Epithelial cell of alveolus of lung (primary cell): ENCODE results near the gene MDM1.

GRCh38 chr12:66127704-66128034 lies 2.9 kb downstream of the LLPH start:
- RAMPAGE, long total RNA, result no peak
- RRBS, result no CpG with 5 or more reads among the region's 1 CpG

DNA sequence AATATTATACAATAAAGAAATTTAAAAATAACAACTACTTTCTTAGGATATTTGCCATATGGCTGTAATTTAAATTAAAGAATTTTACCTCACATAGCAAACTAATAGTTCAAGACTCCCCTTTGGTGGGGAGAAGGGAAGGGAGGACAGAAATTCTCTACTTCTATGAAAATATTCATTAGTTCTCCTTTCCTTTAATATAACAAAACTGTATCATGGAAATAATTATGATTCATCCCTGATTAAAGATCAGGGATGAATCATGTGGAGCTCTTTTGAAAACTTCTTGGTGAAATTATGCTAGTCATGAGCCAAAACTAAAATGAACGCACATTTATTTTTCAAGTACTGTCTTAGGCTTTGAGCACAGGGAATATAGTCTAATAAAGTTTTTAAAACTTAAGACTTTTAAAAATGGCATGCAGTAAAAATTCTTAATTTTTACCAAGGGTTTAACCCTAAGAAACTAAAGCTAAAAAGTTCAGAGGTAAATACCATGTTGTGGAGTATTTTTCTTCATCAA lies 17.1 kb downstream of the TMBIM4 start:
- RAMPAGE, long total RNA, result no peak
- RRBS, result no CpG with 5 or more reads among the region's 1 CpG

DNA sequence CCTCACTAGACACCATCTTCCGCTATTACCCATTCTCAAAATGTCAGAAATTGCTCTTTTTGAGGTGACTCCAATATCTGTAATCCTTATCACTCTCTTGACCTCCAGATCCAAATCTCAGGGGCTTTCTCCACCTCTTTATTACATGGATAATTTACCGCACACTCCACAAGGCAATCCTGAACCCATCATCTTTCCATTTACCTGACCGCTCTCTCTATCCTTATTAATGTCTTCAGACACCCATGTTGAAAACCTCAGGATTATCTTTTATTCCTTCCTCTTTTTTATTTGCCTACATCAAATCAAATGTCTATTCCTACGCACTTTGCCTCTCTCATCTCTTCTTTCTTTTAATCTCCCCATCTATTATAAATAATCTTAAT lies 237.7 kb upstream of the CAND1 start:
- RAMPAGE, long total RNA, result no peak
- RRBS, result no CpG with 5 or more reads among the region's 4 CpGs

- RAMPAGE, long total RNA, result no peak
- RRBS, result no CpG with 5 or more reads among the region's 24 CpGs
These were observed 1.3 kb upstream of the DYRK2 start for GRCh38 chr12:67647049-67647804.

- RAMPAGE, long total RNA, result no peak
- RRBS, result no CpG with 5 or more reads among the region's 6 CpGs
These were observed 25.9 kb downstream of the DYRK2 start for GRCh38 chr12:67674317-67675062.

- RAMPAGE, long total RNA, result no peak
- RRBS, result no CpG with 5 or more reads among the region's 6 CpGs
These were observed 45.4 kb downstream of the DYRK2 start for GRCh38 chr12:67693785-67694513.

GRCh38 chr12:67990849-67991740 lies 168.4 kb downstream of the IFNG start:
- RAMPAGE, long total RNA, result no peak
- RRBS, result no CpG with 5 or more reads among the region's 9 CpGs

- RAMPAGE, long total RNA, result no peak
- RRBS, result no CpG with 5 or more reads among the region's 5 CpGs
These were observed 16.1 kb upstream of the IFNG start for GRCh38 chr12:68175342-68176238.

DNA sequence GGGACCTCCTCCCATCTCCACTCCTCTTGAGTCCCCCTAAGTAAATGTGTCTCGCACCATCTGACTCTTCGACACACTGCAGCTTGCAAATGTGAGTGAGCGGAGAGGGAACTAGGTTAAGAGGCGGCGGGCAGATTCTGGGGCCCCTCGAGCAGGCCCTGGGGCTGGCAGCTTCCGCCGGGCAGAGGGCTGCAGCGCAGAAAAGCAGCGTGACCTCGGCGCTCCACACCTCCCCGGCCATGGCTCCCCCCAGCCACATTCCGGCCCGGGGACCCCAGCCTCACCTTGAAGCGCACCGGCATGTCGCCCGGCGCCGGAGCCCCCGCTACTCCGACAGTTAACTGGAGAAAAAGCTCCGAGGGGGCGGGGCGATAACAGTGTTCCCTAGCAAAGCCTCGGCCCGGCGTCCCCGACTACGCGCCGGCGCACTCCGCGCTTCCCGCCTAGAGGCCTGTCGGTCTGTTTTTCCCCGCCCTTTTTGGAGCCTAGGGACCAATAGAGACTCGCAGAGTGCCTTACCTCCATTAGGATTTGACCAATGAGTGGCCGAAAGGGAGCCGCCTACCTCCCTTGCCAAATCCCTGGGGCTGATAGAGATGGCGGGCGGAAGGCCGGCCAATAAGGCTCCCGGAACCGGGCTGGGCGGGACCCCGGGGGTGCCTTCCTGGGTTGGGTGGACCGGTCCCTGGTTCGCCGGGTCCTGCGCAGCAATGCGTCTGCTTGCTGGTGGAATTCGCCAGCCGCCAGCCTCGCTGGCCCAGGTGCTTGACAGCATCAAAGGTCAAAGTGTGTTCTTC lies at the start of gene MDM1:
Gene MDM1 (minus strand): TSS at position 419 of the 797 bp plus-strand sequence.
- RAMPAGE, long total RNA, result no peak
- RRBS, result under 1% methylated on average over 12 of the region's 57 CpGs

DNA sequence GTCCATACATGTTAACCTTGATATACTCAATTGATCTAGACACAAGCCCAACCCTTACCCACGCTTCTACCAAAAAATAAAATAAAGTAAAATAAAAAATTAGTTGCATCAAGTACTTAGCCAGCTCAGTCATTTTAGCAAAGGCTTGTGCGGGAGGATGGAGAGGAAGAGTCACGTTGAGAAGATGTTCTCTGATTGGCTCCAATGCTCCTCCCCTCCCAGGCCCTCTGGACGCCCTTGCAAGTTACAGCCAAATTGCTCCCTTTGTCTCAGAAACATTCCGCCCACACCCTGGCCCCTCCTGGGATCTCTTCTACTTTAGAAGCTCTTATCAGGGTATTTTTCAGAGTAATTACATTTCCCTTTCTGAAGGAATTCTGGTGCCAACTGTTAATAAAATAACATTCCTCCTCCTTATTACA lies 72.0 kb upstream of the RAP1B start:
- RAMPAGE, long total RNA, result no peak
- RRBS, result no CpG with 5 or more reads among the region's 5 CpGs

- RAMPAGE, long total RNA, result no peak
- RRBS, result no CpG with 5 or more reads among the region's 19 CpGs
These were observed 436 bp downstream of the NUP107 start for GRCh38 chr12:68687159-68687669.

DNA sequence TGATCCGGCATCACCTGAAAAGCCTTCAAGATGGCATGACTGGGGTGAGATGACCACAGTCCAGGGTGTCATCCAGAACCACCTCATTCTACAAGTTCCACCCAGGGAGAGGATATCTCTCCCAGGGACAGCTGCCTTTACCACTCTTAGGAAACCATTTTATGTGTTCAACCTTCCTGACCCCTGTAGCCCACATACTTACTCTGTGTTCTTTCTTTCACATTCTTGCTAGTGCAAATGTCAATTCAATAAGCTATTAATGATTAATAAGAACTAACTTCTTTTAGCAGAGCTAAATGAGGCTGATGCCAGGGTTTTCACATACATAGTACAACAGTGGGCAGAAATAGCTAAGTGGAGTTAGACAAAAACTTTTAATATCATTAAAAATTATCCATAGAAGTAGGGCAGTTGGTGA lies 43.5 kb upstream of the CPM start:
- RAMPAGE, long total RNA, result no peak
- RRBS, result no CpG with 5 or more reads among the region's 1 CpG

- RAMPAGE, long total RNA, result no peak
- RRBS, result no CpG with 5 or more reads among the region's 3 CpGs
These were observed 137.7 kb upstream of the CPSF6 start for GRCh38 chr12:69101691-69102095.

DNA sequence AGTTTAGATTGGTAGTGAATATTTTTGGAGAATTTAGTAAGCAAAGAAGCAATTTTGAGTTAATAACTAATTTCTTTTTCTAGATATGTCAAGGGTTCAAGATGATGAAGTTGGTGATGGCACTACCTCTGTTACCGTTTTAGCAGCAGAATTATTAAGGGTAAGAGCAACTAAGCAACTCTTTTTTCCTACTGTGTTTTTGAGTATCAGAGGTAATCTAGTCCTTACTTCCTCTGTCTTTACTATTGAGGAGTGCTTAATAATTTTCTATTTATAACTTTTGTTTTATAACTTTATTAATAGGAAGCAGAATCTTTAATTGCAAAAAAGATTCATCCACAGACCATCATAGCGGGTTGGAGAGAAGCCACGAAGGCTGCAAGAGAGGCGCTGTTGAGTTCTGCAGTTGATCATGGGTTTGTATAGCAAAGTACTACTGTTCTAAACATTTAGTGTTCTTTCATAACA lies 2.6 kb downstream of the CCT2 start:
- RAMPAGE, long total RNA, result no peak
- RRBS, result no CpG with 5 or more reads among the region's 4 CpGs

DNA sequence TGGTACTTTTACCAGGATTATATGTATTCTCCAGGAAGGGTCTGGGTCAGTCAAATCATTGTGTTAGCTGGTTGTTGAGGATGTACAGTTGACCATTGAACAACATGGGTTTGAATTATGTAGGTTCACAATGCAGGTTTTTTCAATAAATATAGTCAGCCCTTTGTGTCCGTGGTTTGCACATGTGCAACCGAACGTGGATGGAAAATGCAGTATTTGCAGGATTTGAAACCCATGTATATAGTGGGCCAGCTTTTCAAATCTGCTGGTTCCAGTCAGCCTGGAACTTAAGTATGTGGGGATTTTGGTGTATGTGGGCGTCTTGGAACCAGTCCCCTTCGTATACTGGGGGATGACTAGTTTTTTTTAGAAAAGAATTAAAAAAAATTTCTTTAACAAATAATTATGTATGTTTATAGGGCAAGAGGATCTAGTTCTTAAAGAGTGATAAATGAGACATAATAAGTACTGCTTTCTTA lies 4.8 kb downstream of the CCT2 start:
- RAMPAGE, long total RNA, result no peak
- RRBS, result no CpG with 5 or more reads among the region's 5 CpGs

GRCh38 chr12:69818970-69819988 lies 5.7 kb upstream of the MYRFL start:
- RAMPAGE, long total RNA, result no peak
- RRBS, result no CpG with 5 or more reads among the region's 5 CpGs

DNA sequence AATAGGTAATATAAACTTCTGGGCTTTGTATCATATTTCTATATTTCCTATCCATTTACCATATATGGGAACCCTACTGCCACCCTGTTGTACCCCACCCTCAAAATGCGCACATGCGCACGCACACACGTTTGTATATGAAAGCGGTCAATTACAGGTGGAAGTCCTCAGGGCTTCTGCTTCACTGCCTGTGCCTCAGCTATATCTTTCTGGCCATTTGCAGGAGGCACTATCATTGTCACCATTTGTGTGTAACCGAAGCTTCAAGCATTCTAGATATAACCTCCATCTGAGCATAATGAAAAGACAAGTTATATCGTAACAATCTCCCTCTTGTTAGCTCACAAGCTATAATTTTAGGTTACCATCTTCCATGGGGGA lies 31.3 kb upstream of the KCNMB4 start:
- RAMPAGE, long total RNA, result no peak
- RRBS, result no CpG with 5 or more reads among the region's 7 CpGs

DNA sequence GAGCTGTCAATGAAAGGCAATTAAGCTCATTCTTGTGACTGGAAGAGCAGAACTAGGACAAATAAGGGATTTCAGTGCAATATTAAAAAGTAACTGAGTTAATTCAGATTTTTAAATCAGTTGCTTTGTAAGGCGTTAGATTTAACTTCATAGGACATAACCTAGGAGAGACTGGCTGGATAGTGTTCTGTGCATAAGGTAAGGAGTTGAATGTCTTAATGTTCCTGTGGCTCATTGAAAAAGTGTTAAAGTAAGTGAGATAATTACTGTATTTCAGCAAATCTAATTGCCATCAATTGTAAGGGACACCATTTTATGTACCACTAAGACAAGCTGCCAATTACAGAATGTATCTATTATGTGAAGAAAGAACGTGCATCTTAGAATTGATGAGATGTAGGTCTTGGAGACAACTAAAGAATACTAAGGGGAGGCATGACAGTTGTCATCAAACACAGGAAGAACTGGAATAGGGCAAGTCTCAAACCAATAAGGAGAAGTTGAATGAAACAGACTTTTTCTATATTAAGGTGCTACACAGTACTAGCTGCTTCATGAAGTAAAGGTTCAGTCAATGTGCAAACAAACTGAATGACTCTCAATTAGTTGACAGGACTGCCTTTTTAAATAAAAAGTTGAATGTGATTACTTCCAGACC lies 8.1 kb upstream of the KCNMB4 start:
- RAMPAGE, long total RNA, result no peak
- RRBS, result no CpG with 5 or more reads among the region's 2 CpGs

DNA sequence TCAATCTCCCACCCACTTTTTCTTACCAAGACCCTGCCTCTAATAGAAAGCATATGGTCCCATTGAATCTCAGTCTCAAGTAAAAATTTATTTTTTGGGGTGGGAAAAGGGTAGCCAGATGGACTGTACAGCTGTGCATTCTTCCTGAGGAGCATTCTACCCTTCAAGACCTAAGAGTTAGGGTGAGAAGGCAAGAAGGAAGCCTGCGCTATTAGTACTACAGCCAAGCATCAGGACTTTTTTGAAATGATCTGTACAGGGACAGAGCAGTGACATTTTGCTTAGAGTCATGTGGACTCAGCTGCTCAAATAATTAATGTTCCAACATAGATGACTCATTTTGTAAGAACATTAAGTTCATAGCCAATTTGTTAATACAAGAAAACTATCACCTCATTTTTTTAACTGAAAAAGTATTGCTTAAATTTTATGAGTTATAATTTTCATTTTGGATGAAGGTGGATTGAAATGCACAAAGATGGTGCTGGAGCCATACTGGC lies 92.5 kb downstream of the KCNMB4 start:
- RAMPAGE, long total RNA, result no peak
- RRBS, result no CpG with 5 or more reads among the region's 1 CpG

DNA sequence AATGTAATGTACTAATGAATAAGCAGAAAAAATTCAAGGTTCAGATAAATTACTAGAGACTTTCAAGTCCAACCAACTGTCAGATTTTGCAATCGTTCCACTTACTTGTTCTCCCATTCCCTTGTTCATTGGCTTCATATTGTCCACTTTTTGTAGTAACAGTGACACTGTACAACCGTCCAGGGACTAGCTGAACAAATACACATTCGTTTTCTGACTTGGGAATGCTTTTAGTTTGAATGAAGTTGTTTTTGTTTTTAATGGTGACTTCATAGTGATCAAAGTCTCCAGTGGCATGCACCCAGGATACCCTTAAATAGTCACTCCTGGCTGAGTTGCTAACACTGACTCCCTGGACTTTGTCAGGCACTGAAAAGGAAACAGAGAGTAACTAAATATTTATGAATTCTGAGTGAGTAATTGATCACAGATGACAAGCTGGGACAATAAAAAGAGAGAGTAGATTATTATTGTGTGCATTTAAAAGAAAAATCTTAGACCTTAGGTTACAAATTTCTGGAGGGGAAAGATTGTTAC lies 65.4 kb downstream of the PTPRB start:
- RAMPAGE, long total RNA, result no peak
- RRBS, result no CpG with 5 or more reads among the region's 3 CpGs